Colic lymph node (tissue), 1 donor: ENCODE results near the genes HPF1 and GALNTL6.

GRCh38 chr4:168924255-168924620 is 85.8 kb downstream of the CBR4 start:
- PRO-cap, result no peak

DNA sequence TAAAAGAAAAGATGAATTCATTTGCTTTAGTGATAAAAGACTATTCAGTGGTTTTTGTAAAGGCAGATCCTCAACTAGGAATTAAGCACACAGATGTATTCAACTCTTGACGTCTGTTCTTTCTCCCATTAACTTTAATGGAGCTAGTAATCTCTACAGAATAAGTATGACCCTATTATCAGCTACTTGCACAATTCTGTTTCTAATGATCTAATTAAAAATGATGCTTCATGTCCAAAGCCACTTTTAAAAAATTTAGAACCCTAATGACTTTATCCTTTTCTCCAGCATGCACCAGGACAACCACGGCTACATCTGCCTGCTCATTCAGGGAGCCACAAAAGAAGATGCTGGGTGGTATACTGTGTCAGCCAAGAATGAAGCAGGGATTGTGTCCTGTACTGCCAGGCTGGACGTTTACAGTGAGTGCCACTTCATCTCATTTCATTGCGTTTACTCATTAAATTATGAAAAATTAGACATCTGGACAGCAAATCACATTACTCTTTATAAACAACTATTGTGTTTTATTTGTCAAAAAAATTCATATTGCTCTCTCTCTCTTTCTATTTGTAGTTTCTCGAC is 85.3 kb downstream of the CBR4 start:
- PRO-cap, result no peak

- PRO-cap, result no peak
Measured at GRCh38 chr4:169133743-169134422, 123.8 kb upstream of the CBR4 start.

DNA sequence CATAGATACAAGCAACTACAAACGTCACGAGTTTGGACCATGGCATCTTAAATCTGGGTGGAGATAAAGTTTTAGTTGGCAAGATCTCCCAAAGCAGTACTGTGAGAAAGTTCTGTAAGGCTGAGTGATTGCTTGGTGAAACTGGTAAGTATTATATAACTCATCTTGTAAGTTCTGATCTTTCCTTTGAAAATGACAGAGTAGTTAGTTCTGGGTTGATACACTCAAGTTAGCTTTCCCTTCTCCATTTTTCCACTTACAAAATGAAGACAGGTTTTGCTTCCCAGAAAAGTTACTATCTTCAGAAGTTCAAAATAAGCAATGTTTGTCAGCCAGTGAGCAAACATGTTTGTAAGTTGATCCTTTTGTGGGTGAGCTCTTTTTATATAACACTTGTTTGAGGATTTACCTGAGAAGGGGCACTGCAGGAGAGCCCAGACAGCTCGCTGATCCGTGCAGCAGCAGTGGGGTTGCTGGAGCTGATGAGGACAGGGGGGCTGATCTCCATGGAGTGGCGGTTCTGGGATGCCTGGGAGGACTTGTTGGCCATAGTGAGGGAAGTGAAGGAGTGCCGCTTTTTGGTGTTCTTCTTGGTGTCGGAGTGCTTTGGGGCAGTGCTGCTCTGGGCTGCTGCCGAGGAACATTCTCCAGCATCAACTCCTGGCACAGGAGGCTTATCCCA is 126.0 kb upstream of the CBR4 start:
- PRO-cap, result no peak

DNA sequence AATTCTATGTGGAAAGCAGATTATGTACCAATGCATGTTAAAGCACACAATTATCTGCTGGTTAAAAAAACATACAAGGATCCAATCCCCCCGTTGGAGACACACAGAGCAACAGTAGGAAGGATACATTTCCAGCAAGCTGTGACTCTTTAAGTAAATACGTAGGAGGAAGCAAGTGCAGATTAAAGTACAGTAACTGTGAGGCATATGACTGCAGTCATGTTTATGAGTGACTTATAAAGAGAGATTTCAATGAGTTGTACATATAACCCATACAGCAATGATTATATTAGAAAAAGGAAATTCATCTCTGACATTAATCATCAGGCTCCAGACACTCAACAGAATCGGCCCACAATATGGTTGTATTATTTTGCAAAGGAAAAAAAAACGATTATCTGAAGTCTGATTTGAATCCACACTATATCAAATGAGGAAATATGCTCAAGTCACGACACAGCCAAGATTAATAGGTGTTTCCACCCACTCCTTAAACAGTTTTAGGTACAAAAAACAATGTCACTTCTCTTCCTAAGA is 21.1 kb downstream of the SH3RF1 start:
- PRO-cap, result no peak

- PRO-cap, result no peak
Measured at GRCh38 chr4:169251362-169251929, 19.3 kb downstream of the SH3RF1 start.

DNA sequence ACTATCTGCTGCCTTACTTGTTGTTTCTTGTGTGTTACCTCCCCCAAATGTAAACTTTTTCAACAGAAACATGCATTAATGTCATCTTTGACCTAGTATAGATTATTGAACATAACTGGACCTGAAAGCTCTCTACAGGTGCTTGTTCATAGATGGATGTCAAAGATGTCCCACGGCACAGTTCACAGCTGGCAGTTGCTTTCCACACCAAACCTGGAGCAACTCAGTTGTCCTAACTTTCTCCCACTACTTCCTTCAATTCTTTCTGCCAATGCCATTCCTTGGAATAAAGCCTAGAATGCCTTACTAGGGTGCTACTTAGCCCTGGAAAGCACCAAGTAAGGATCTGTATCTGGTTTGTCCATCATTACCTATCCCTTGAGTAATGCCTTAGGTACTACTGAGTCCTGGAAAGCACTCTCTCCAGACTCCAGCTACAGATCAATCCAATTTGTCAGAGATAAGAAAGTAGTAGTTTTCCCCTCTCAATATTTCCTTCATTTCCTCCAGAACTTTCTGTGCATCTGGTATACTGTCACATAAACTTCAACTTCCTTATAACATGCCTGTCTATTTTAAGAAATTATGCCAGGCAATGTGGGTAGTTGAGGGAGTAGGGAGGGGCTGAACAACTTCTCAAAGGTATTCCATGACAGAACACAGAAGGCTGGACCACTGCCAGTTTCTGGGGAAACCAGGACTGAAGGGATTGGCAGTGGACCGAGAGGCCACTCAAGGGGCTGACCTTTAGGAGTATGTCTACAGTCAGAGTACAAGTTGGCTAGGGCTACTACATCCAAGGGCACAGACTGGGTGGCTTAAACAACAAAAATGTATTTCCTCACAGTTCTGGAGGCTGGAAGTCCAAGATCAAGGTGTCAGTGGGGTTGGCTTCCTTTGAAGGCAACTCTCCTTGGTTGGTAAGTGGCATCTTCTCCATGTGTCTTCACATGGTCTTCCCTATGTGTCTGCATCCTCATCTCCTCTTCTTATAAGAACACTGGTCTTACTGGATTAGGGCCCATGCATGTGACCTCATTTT is 7.1 kb downstream of the SH3RF1 start:
- PRO-cap, result no peak

DNA sequence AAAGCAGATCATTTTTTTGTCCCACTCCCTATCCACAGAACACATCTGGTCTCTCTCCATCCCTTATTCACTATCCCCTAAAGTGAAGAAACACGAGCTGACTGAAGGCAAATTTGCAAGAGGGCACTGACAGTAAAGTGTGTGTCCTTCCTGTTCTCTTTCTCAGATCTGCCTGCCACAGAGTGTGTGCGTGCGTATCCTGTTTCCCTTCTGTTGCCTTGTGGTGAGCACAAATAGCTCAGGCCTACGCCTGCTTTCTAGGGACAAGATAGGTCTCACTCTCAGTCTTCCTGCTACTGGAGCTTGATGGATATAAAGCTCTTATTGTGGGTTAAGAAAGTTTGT is 140.0 kb upstream of the SH3RF1 start:
- PRO-cap, result unidirectional peak, minus-strand start at position 170 of the sequence

GRCh38 chr4:169510436-169511129 is 101.8 kb downstream of the NEK1 start:
- PRO-cap, result no peak

DNA sequence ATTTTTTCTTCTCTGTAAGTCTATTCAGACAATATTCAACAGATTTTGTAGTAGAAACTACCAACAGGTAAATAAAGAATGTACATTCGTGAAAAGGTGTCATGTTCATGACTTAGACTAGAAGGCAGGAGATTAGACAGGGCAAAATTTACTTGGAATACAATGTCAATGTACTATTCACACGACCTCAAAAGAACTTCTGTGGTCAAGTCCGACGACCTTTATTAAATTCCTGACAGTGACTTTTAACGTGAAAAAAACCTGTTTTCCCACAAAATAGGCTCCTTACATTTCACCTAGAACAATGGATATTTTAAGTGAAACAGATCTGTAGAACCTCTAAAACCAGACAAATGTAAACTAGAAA is 1.4 kb downstream of the NEK1 start:
- PRO-cap, result no peak

- PRO-cap, result no peak
Measured at GRCh38 chr4:169621574-169622618, 1.5 kb downstream of the CLCN3 start.

DNA sequence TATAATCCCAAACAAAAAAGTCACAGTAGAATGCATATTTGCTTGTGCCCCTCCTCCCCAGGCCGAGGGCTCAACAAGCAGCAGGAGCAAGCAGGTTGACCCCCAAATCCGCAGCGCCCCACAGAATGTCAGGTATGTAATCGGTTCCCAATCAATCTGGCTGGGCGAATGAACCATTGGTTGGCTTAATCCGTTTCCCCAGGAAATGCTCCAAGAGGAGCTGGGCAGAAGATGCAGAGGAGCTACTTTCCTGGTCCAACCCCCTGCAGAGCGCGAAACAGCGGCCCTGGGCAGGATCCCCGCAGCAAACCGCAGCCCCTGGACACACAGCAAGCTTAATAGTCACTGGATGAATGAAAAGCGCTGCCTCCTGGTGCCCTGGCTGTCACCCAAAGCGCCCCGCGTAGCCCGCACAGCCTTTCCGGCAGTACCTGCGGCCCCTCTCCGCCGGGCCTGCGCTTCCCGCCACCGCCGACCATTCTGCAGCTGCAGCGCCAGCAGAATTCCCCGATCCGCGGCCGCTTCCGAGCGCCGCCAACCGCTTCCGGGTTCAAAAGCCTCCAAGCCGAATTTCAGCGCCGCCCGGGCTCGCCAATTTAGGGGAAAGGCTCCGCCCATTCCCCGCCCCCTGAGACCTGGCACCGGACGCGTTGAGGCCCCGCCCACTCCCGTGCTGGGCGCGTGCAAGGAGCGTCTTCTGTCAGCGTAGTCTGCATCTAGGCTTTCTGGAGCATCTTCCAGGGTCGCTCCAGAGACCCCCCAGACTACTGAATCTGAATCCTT is at the start of gene HPF1:
Gene HPF1, minus strand, starts transcription at position 546 of the 783 bp plus-strand sequence.
- PRO-cap, result unidirectional peak, minus-strand start at position 482 of the sequence

DNA sequence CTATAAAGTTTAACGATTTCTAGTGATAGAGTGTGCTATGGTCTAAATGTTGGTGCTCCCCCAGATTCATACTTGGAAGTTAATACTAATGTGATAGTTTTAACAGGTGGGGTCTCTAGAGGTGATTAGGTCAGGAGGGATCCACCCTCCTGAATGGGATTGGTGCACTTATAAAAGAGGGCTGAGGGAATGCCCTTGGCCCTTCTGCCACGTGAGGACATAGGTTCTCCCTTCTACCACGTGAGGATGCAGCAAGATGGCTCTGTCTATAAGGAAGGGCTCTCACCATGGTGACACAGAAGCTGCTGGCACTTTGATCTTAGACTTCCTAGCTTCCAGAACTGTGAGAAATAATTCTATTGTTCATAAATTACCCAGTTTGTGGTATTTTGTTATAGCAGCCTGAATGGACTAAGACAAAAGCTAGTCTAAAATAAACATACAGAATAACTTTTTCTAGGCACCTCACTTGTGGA is 1.1 kb downstream of the AADAT start:
- PRO-cap, result no peak

DNA sequence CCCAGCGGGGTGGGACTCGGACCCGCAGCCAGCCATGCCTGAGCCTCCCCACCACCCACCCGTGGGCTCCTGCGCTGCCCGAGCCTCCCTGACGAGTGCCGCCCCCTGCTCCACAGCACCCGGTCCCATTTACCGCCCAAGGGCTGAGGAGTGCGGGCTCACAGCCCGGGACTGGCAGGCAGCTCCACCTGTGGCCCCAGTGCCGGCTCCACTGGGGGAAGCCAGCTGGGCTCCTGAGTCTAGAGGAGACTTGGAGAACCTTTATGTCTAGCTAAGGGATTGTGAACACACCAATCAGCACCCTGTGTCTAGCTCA is 1.7 kb upstream of the AADAT start:
- PRO-cap, result no peak

- PRO-cap, result no peak
Measured at GRCh38 chr4:170788376-170789198, 698.8 kb upstream of the AADAT start.

DNA sequence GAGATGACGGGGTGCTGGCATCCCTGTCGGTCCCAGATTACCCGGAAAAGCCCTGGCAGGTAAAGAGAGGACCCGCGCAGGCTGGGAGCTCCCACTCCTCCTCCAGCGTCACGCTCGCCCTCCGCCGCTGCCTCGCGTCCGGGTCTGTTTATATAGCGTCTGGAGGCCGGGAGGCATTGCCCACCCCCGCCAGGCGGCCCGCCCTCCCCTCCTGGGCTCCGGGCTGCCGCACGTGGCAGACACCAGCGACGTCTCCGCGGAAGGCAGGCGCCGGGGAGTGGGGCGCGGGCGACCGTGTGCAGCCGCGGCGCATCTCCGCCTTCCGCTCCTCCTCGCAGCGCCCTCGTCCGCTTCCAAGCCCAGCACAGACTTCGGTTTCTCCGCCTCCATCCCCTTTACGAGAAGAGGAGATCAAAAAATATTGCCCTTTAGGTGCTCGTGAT is at the start of gene GALNTL6:
Gene GALNTL6, plus strand, starts transcription at position 236 of the 443 bp plus-strand sequence.
- PRO-cap, result bidirectional peak, plus-strand start outside the sequence, minus-strand start at position 317 of the sequence

GRCh38 chr4:172599859-172600356 is 568.7 kb upstream of the GALNT7 start:
- PRO-cap, result unidirectional peak, minus-strand start at chr4:172600117

DNA sequence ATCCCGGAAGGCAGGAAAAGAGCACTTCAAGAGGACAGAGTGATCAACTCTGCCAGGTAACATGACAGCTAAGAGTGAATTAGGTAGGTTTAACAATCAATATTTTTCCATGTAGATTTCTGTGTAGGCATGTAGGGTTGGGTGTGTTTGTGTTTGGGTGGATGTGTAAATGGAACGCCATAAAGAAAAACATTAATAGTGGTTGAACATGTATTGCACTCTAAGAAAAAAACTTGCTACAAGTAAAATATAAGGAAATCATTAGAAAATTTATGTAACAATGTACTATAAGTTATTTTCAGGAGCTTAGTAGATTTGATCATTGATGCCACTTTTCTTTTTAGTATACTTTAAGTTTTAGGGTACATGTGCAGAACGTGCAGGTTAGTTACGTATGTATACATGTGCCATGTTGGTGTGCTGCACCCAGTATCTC is 456.6 kb upstream of the GALNT7 start:
- PRO-cap, result no peak

GRCh38 chr4:173169342-173170355 is 1.0 kb downstream of the GALNT7 start:
- PRO-cap, result bidirectional peak, plus-strand start at chr4:173169586, minus-strand start at chr4:173169661; bidirectional peak, plus-strand start at chr4:173169796, minus-strand start at chr4:173169841

DNA sequence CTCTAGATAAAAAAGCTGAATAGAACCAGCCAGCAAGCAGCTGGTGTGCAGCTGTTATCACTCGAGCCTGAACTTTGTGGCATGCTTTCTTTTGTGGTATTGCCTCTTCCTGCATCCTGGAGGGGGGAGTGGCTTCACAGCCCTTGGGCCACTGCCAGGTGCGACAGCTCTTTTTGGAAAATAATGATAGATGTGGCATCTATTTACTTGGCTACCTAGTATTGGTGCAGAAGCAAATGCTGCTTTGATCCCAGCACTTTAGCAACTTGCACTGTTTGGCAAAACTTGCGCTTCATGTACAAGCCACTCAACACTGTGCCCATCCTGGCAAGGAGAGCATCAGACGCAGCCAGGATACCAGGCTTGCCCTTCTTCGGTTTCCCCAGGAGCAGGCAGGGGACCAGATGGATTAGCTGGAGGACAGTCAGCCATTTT is 69.4 kb downstream of the HMGB2 start:
- PRO-cap, result unidirectional peak, minus-strand start at position 66 of the sequence